Paraaortic lymph node (tissue), 1 donor: ENCODE measurements around a stretch of chr10.

GRCh38 chr10:3136220-3137035 is 36.2 kb downstream of the PITRM1 start:
- PRO-cap: no peak

DNA sequence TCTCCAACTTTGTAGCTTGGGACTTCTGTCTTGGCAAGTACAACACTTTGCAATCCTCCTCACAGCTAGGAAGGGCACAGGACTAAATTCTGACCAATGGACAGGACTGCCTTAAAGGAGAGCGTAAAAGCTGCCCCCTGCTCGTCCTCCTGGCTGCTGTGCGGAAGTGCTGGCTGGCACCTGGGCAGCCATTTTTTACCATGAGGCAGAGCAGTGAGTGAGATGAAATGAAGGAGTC is 90.2 kb upstream of the PITRM1 start:
- PRO-cap: unidirectional peak, minus-strand start at position 155 of the sequence

DNA sequence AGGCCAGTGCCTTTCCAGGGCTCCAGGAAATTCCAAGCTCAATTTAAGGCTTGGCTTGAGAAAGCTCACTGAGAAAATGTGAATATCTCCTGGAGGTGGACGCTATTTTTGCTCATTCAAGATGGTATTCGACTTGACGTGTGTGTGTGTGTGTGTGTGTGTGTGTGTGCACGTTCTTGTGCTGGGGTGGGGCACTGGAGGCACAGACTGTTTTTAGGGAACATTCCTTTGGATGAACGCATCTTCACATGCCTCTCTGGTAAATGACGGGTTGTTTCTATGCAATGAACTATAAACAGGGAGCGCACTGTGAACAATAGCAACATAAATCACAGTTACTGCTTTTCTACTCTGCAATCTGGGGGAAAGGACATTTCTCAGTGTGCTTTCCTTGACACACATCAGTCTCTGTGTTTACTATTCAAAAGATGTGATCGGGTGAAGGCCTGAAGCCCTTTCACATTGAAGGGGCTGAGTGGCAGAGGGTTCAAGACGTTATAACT is 120.0 kb upstream of the PITRM1 start:
- PRO-cap: no peak

DNA sequence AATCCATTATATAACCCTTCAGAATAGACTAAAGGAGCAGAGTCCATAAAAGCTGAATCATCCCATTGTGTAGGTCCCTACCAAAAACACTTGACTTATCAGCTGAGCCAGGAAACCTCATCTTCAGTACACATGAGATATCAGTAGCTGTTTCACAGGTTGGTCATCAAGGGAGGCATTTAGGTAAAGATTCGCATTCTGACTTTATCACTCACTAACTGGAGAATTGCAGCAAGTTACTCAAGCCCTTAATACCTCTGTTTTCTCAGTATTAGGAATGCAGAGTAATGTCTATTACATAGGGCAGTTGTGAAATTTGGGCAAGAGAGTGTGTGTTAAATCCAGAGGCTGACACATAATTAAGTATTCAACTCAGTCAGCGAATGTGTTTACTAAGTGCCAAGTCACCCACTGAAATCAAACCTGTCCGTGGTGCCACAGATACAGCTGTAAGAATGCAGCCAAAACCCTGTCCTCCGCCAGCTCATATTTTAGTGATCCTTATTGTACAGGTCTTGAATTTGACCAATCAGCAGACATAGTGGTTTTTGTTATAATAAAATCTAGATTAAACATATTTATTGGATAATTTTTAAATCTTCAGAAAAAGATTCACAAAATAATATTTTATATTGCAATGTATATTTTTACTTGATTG is 44.5 kb downstream of the KLF6 start:
- PRO-cap: no peak

- PRO-cap: no peak
Measured at GRCh38 chr10:3763843-3764520, 21.0 kb downstream of the KLF6 start.

GRCh38 chr10:3773961-3774637 is 10.9 kb downstream of the KLF6 start:
- PRO-cap: no peak

- PRO-cap: no peak
Measured at GRCh38 chr10:3776314-3776654, 8.7 kb downstream of the KLF6 start.

GRCh38 chr10:3852996-3853416 is 68.0 kb upstream of the KLF6 start:
- PRO-cap: no peak

GRCh38 chr10:3854056-3854577 is 69.1 kb upstream of the KLF6 start:
- PRO-cap: no peak

DNA sequence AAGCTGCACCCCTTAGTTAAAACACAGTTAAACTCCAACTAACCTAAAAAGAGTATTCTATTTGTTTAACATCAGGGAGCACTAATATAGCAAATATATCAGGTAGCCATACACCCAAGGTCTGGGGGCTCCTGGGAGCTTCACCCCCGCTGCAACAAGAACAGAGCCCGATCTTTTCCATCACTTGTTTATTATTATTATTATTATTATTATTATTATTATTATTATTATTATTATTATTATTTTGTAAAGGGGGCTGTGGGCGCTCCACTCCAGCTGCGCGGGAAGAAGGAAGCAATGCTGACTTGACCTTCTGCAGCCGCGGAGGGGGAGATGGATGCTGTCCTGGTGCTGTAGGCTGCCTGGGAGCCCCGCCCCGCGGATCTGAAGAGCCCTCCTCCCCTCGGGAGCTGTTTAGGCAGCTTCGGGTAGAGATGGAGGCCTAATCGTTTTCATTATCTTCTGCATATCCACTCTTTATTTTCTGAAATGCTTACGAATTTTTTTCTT is 101.1 kb upstream of the KLF6 start:
- PRO-cap: unidirectional peak, plus-strand start at position 417 of the sequence

DNA sequence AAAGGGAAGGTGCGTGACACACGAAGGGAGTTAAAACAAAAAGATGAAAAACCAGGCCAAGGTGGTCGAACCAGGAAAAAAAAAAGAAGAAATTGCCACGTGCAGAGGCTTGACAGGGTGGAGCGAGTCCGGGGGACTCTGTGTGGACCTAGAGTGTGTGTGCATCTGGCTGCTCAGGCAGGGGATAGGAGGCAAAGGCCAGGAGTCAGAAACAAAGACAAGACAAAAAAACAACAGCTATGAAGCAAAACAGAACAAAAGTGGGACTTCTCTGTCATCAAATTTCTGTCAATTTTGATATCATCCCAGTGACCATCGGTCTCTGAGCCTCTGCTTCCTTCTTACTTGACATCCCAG is 206.9 kb upstream of the KLF6 start:
- PRO-cap: no peak

- PRO-cap: no peak
Measured at GRCh38 chr10:4086378-4086926, 301.4 kb upstream of the KLF6 start.

DNA sequence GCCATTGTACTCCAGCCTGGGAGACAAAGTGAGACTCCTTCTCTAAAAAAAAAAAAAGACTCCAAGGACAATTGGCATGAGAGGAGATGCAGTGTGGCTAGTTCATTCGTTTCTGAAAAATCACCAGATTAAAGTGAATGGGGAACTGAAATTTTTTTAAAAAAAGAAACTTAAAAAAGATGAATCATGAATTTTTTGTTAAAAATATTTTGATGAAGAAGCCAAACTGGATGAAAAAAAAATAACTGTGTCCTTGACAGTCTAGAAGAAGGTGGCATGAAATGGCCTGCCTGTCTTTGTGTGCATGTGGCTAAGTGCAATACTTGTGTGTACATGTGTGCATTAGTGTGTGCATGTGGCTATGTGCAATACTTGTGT is 391.6 kb upstream of the KLF6 start:
- PRO-cap: no peak

- PRO-cap: no peak
Measured at GRCh38 chr10:4283613-4284347, 498.8 kb upstream of the KLF6 start.

DNA sequence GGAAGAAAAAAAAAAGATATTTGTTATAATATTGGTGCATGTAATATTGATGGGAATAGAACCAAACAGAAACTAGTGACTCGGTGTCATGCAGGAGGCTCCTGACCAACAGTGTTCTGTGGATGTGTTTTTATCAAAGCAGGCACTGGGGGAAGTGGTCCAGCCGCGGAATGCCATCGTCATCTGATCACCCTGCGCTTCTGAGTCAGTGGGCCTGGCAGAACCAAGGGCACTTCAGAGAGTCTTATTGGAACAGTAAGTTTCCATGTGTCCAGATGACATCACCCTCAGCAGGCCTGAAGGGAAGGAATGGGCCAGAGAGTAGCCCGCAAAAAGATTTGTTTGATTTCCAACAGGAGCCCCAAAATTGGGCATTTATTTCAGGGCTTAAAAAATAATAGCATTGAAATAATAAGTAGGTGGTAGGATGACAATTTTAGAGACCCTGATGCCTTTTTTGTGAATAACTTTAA is 509.5 kb upstream of the AKR1E2 start:
- PRO-cap: no peak

DNA sequence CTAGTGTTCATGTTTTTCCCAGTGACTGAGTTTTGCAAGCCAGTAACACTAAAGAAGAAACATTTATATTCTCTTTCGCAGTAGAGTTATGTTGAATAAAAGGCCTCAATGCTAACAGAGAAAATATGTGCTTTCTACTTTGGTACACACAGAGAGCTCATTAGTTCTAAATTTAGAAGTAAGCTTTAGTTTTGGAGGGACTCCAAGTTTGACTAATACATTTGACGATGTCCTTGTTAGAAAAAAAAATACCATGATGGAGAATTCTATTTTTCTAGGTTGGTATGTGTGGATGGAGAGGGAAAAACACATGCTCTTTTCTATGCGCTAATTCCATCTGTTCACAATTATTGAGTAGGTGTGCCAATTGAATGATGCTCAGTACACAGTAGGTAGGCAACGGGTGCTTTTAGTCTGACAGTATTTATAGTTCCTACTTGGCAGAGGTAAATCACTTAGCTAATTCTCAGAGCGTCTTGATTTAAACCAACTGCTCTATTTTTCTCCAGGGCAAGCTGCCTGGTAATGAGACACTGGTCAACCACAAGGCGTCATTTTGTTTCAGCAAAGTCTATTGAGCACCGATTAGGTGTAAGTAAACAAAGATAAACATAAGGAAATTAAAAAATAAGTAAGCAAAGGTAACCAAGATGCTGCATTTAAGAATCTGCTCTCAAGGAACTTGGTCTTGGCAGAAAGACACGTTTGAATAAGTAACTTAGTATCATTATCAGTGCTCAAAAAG is 327.1 kb upstream of the AKR1E2 start:
- PRO-cap: no peak

DNA sequence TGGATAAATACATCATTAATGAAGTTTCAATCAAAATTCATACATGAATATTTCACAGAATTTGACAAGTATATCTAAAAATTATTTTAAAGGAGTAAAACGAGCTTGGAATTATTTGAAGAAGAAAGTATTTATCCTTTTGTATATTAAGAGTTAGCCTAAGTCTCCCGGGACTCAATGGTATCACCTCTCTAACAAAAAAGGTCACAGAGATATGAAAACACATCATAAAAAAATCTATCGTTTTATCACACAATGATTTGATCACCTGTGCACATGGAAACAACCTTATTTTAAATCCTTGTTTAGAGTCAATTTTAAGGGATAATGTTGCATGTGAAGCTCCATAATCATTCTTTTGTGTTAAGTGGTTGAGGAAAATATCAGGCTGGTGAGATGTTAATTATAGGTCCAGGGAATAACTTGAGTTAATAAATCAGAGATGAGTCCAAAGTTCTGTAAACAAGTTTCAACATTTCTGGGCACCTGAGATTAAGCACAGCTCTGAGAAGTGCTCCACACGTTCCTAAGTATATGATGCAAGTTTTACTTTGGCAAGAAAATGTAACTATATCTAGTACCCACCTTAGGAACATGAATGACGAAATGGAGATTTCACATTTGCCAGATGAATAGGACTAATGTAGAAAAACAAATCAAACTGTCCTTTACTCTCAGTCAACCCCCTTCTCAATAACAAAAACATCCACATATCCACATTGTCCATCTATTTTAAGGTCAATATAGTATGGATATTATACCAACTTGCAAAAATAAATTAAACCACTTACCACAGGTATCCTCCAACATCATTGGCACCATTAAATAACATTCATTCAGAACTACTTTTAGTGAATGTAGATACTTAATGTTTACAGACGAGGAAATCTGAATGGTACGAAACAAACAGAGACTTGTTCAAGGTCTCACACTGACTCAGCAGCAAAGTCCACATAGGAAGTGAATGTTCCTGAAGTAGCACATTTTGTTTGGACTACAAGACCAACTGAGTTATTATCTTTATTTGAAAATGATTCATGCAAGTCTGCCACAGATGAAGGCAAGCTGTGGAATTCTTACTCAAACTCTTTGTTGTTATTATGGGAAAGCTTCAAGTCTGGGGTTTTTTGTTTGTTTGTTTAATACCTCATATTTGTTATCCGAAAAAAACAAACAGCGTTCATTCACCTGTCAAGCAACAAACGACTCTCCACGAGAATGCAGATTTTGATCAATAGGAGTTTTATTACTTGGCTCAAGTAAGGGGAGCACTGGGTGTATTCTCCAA is 148.3 kb upstream of the AKR1E2 start:
- PRO-cap: no peak

DNA sequence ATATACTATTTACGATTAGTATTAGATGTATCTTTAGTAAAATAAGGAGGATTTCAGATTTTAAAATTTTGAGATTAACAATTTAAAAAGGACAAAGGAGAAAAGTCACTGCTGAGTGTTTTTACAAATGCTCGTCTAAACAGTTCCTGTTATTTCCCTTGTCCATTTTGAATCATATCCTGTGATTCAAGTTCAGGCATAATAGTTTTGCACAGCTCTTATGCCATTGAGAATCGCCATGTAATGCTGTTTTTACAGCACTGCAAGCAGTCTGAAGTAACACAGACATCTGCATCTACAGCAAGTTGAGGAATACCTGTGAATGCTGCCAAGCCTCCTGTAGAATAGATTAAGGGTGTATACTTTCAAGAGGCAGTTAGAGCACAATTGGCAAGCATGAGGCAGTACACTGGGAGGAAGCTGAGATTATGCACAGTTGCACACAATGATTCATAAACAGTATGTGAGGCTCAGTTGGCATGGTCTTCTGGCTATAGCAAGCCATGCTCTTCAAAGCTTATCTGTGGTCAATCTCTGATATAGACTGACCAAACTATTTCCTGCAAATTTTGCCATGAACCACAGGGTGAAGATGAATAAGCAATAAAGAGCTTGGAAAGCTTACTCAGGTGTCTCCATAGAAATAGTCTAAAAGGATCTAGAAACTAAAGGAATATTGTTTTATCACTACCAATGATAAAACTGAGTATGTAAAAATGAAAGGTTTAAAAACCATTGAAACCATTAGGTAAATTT is 121.9 kb upstream of the AKR1E2 start:
- PRO-cap: no peak

DNA sequence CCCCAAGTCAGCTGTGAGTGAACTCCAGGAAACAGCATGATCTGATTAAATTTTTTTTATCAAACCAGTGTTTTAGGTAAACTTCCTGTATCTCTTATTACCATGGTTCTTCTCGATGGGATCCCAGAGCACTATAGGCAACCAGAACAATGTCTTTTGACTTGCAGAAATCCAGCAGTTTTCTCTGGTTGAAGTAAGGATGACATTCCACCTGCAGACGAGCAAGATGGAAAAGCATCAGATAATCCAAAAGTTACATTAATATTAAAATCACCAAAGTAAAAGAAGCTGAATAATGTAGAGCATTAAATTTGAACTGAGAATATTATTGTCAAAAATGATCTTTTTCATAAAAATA is 8.0 kb downstream of the AKR1C2 start:
- PRO-cap: no peak

DNA sequence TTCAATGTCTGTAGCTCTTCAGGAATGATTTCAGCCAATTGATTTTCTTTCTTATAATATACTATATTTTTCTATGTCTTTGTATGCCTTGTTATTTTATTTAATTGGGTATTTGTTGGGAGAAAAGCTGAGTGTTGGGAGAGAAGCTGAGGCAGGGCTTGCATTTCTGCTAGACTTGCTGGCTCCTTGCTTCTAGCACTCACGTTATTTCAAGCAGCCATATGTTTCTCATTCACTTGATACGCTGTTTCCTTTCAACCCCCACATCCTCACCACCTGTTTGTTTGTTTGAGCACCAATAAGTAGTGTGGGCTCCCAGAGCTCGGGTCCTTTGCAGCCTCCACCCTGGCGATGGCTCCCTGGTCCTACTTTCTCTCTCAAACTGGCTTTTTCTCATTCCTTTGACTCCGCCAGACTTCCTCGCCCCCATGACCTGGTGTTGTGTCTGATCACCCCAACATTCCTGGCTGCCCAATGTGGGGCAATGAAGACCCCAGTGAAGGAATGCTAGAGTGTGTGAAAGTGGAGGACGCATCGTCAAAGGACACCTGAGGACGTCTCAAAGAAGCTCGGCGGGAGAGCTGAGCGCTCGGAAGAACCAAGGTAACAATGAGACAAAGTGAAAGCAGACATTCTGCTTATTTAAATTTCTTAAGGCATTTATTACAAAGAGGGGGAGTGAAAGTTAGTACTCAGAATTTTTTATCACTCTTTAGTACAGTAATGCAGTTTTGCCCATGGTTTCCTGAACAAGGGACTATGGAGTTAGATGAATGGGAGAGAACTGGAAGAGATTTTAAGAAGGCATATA is 31.6 kb upstream of the AKR1C2 start:
- PRO-cap: no peak